GM23248 (cell line): ENCODE measurements around a stretch of chr22.

DNA sequence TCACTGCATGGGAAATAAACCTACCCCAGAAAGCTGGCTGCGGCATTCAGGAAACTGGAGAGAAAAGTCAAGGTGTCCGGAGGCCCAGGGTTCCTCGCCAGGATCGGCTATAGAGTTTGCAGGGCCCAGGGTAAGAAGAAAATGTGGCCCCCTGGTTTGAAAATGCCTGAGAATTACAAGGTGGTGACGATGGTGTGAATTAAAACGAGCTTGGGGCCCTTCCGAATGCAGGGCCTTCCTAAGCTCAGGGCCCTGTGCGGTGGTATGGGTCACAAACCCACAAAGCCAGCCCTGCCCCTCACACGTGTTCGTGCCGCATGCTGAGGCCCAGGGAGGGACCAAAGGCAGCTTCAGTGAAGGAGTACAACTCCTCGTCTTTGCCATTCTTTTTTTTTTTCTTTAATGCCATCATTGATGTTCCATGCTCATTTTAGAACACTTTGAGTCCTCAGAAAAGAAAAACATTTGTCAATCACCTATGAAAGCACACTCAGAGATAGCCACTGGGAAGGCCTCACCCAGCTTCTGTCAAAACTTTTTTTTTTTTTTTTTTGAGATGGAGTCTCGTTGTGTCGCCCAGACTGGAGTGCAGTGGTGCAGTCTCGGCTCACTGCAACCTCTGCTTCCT is 71.3 kb upstream of the WNT7B start:
- RAMPAGE, long total RNA = no peak

DNA sequence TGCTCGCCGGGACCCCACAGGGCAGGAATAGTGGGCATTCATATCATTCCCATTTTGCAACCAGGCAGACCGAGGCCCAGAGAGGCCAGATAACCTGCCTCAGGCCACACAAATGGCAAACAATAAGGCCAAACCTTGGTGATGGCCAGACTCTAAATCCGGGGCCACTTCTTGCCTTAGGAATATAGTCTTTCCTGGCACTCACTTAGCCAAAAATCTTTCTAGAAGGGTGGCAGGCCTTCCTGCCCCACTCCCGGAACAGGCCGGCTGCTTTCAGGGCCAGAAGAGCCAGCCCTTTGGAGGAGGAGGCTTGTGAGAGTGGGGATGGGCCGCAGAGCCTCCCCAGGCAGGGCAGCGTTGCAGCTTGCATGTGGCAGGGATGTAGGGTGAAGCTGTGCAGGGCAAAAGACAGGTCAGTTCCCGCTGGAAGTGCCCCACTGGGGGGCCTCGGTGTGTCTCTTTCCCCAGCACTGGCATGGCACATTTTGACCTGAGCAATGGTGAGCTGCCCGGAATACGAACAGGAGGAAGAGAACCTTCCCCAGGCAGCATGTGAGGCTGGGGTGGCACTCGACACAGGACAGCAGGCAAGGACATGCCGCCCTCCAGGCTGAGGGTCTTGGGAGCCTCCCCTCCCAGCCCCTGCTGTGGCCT is 75.7 kb upstream of the WNT7B start:
- RAMPAGE, long total RNA = no peak

GRCh38 chr22:46057730-46058561 is 81.0 kb upstream of the WNT7B start:
- RAMPAGE, long total RNA = no peak

DNA sequence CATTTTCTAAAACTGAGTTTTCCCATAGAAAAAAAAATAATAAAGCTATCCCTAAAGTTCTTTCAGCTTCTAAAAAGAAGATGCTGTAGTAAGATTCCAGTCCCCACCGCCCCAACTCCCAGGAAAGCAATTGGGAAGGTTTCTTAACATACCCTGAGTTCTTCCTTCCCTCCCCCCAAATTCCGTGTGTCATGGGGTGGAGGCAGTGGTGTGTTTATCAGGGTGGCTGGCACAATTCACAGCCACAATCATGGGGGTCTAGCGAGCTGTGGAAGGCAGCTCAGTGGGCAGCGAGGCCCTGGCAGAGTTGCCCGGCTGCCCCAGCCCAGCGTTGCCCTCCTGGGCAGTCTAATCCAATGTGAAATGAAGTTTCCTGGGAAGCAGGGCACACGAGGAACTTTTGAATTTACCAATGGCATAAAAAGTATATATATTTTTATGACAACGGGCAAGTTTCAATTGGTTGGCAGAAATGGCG is 80.8 kb upstream of the PPARA start:
- RAMPAGE, long total RNA = no peak

DNA sequence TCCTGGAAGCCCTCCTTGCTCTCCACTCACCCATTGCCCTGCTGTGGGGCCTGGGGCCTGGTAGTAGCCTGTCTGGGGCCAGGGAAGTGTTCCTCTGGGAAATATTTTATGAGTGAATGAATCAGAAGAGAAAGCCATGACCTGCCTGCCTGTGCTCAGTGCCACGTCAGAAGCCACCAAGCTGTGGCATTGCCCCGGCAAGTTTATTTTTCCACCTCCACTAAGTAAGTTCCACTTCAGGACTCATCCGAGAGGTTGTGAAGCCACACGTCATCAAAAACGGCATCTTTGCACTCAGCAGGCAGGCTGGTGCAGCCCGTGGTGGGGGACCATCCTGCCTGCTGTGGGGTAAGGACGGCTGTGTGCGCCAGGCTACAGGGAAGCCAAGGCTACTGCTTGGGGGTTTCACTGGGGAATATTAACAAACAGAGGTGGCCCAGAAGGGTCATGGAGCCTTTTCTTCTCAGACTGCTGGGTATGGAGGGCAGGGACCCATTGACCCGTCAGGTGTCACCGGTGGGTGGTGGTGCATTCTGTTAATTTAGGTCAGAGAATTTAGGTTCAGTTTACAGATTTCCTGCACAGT is 59.5 kb upstream of the PPARA start:
- RAMPAGE, long total RNA = no peak

GRCh38 chr22:46109027-46110113 is 41.0 kb upstream of the PPARA start:
- RAMPAGE, long total RNA = no peak

DNA sequence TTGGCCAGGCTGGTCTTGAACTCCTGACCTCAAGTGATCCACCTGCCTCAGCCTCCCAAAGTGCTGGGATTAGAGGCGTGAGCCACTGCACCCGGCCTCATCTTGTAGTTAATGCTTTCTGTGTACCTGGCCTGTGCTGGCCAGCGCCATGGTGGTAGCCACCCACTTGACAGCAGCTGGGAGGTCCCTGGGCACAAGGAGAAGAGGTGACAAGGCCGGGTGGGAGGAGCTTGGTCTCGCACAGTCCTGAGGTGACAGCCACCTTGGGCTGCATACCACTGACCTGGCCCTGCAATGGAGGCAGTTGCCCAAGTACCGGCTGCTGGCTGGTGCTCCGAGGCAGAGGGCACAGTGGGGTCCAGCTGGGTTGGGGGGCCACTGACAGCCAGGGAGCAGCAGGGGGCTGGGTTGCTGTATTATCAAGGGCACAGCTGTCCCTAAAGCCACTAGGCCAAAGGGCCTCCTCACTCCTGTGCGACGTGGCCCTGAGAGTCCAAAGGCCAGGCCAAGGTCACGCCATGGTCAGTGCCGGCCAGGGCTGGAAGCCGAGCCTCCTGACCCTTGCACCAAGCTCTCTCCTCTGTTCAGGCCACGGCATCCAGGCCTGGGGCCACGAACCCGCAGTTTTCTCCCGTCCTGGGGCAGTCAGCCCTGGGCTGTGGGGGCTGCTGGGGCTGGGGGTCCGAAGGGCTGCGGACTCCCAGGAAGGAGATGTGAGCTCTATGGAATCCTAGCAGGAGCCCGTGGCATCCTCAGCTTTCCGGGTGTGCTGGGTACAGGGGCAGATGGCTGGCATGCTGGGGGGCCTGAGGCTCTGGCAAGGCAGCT is 17.6 kb upstream of the PPARA start:
- RAMPAGE, long total RNA = no peak

DNA sequence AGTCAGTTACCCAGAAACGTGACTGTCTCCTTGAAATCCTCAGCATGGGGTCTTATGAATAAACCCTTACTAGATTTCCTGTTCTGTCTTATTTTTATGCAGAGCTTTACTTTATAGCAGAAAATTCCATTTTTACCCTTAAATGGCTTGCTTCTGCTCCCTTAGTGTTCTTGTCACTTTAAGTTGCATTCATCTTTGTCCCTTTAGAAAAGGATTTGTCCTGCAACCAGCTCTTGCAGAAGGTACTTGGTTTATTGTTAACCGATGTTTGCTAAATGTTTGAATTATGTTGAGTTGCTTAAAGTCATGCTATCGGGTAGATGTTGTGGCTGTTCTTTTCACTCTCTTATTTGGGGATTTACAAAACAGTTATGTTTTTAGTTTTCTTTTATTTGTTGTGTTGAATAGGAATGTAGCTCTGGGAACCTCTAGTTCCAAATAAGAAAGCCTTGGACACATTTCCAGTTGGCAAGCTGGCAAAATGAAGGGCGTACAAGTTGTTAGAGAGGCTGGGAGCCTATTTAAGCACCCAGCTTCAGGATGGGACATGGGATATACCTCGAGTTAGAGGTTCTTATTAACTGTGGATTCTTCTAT is 22.6 kb downstream of the PPARA start:
- RAMPAGE, long total RNA = no peak

DNA sequence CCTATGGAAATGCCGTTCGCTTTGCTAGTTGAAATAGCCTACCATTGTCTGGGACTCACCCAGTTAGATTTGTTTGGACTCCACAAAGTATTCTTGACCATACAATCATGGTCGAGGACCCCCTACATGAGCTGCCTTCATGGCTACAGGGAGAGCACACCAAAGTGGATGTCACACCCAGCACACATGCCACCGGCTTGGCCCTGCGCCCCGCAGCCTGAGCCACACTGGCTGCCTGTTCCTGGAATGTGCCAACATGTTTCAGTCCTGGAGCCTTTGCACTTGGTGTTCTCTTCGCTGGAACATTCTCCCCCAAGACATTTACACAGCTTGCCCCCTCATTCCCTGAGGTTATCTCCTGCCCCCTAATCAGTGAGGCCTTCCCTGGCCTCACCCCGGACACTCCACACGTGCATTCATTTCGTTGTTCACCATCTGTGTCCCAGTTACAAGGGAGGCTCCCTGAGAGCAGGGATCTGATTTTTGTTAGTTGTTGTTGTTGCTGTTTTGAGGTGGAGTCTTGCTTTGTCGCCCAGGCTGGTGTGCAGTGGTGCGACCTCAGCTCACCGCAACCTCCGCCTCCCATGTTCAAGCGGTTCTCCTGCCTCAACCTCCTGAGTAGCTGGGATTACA is 46.0 kb downstream of the PPARA start:
- RAMPAGE, long total RNA = no peak

DNA sequence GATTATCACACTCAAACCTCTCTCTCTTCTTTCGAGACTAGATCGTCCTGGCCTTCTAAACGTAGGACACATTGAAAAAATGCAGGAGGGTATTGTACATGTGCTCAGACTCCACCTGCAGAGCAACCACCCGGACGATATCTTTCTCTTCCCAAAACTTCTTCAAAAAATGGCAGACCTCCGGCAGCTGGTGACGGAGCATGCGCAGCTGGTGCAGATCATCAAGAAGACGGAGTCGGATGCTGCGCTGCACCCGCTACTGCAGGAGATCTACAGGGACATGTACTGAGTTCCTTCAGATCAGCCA is 15.0 kb downstream of the CDPF1 start:
- RAMPAGE, long total RNA = no peak

GRCh38 chr22:46237121-46237711 is 12.9 kb downstream of the CDPF1 start:
- RAMPAGE, long total RNA = no peak

DNA sequence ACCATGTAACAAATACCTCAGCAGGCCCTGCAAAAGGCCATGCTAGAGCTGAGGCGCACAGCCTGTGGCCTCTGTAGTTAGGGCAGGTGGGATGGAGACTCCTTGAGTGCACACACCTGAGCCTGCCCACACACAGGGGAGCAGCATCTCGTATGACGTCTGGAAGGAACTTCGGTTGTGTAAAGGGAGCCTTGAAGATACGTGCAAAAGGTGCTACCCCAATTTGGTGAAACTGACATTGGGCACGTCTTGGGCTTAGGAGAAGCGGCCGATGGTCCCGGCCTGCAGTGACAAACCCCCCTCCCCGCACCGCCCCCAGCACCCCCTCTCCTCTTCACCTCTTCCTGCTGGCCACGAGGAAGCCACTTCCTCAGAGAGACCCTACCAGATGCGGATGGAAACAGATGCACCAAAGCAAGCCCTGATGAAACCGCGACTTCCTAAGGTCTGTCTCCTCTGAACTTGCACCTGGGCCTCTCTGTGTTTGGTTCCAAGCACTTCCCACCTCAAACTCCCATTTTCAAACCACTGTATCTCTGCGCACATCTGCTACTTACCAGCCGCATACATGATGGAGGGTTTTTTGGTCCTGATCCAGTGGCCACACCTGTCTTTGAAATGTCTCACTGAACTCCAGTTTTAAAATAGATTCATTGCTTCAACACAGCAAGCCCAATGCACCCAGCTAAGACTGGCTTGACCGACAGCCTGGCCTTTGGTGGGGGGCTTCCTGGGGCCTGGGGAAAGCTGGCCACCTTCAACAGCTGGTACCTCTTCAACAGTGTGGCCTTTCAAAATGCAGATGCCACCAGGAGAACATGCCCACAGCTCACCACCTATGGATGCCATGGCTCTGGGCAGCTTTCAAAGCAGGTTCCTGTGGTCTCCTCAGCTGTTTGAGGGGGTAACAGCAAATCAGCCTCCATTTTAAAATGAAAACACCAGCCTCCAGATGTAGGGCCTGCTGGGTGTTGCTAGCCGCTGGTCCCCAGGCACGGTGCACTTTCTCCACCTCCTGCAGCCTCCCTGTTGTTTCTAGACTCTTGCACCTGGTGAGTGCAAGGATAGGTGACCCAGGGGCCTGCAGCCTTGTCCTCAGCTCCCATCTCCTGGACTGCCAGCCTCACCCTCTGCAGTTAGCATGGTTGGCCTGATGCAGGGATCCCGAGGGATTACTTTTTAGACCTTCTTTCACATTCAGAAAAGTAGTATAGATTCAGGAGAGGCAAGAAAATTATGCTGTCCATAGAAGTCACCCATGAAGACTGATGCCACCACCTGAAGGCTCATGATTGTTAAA is 10.3 kb downstream of the CDPF1 start:
- RAMPAGE, long total RNA = no peak

- RAMPAGE, long total RNA = no peak
Observed at GRCh38 chr22:46244983-46245997, 4.8 kb downstream of the CDPF1 start.

DNA sequence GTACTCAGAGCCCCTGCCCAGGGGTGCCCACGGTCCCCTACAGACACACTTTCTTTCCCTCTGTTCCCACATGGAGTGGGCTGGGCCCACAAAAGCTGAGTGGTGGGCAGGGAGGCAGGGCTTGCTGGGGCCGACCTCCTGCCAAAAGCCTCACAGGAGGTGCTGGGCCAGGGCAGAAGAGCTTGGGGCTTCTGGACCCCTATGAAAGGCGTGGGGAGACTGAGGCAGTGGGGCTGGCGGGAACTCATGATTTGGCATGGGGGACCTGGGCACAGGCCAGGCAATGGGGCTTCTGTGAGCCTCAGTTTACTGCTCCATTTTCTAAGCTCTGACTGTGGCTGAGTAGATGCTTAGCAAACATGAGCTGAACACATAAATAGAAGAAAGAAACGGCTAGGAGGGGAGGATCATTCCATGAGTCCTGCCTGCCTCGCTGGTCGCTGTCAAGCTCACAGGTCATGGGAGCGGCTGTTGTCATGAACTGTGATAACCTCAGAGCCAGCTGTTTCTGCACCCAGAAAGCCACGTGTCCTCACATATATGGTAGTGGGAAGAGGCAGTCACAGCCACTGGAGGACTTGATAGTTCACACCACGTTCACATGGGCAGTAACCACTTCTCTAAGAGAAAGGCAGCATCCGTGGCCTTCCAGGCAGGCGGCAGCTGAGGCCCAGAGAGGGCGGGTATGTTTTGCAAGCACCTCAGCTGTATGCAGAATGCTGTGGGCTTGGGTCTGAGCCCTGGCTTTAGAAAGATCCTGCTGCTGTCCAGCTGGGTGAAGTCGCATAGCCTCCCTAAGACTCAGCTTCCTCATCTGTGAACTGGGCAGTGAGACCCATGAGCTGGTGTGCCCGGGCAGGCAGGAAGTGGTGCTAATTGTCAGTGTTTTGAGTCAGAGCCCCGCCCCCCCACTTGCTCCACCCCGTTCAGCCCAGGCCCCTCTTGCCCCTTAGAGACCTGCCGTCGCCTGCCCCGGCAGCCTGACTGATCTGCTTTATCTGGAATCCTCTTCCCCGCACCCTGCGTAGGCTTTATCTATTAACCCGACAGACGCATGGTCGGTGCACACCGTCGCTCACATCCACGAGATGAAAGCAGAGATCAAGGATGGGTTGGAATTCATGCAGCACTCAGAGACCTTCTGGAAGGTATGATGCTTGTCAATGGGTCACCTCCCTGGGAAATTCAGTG is 13.2 kb downstream of the TTC38 start:
- RAMPAGE, long total RNA = no peak

DNA sequence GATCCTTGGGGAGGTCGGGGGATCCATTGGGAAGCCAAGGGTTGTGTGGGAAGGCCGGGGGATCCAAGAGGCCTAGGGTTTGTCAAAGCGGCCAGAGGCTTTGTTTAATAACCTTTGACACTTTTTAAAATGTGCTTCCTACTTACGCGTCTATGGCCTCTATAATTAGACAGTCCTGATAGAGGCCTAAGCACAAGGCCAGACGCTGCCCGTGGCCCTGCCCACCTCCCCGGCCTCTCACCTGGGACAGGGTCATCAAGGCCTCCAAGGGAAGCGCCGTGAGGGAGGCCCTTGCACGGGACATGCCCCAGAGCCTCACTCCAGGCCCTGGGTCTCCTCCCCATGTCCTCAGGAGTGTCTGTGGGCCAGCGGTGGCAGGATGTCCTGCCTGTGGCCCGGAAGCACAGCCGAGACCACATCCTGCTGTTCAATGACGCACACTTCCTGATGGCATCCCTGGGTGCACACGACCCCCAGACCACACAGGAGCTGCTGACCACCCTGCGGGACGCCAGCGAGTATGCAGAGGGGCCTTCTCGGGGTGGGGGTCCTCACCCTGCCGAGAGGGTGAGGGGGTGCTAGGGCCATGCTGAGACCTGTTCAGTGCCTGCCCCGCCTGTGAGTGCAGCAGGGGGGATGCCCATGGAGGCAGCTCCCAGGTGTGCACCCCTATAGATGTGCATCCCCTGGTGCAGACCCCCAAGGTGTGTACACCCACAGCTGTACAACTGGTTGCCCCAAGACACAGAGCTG is 8.4 kb upstream of the GTSE1 start:
- RAMPAGE, long total RNA = no peak

DNA sequence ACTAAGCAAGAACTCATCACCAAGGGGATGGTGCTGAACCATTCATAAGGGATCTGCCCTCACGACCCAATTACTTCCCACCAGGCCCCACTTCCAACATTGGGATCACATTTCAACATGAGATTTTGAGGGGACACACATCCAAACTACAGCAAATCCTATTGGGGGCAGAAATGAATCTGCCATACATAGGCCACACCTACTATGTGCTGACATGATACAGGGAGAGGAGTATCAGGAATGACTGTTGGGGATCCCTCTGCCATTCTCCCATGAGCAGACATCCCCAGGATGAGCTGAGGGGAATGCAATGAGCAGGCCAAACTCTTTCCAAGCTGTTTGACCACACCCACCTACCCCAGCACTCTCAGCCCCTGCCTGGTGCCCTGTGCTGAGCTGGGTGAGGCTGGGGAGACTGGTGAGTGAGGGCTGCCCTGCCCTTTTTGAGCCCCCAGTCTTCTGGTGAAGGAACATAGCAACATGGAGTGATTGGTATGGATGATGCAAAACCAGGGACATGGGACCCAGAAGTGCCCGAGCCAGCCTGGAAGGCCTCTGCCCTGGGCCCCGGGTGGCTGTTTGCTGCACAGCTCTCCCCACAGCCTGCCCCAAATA is 1.2 kb upstream of the GTSE1 start:
- RAMPAGE, long total RNA = no peak

DNA sequence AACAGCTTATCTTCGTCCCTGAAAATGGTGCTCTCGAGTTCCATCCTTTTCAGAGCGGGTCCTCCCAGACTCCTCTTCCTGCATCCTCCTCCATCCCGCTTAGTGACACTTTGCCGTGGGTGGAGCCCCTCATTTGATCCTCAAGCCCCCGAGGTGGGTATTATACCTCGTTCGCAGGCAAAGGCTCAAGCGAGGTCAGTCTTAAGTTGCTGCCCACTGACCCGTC is 800 bp upstream of the GTSE1 start:
- RAMPAGE, long total RNA = no peak

GRCh38 chr22:46336145-46337144 is 931 bp downstream of the TRMU start:
- RAMPAGE, long total RNA = no peak

DNA sequence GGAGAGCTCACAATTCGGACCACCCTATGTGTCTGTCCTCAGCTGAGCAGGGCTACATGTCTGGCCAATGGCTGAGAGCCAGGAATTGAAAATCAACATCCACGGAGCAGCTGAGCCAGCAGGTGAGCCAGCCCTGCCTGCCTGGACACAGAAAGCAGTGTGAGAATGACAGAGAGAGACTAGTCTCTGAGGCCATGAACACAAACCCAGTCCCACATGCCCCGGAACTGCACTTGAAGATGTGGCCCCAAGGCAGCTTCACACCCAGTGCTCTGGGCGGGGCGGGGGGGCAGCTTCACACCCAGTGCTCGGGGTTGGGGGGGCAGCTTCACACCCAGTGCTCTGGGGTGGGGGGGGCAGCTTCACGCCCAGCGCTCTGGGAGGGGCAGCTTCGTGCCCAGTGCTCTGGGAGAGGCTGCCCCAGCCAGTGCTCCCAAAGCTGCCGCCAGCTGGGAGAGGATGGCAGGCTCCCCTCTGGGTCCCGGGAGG is 37.7 kb downstream of the TRMU start:
- RAMPAGE, long total RNA = no peak

GRCh38 chr22:46432063-46432907 is 96.8 kb downstream of the TRMU start:
- RAMPAGE, long total RNA = no peak